Pulmonary lymph node (tissue), 1 donor: ENCODE results near the gene SH3RF3.

GRCh38 chr2:105738219-105738581 lies 6.5 kb upstream of the NCK2 start:
- PRO-cap = no peak

GRCh38 chr2:105750069-105750690 lies 5.5 kb downstream of the NCK2 start:
- PRO-cap = unidirectional peak, minus-strand start at chr2:105750201

DNA sequence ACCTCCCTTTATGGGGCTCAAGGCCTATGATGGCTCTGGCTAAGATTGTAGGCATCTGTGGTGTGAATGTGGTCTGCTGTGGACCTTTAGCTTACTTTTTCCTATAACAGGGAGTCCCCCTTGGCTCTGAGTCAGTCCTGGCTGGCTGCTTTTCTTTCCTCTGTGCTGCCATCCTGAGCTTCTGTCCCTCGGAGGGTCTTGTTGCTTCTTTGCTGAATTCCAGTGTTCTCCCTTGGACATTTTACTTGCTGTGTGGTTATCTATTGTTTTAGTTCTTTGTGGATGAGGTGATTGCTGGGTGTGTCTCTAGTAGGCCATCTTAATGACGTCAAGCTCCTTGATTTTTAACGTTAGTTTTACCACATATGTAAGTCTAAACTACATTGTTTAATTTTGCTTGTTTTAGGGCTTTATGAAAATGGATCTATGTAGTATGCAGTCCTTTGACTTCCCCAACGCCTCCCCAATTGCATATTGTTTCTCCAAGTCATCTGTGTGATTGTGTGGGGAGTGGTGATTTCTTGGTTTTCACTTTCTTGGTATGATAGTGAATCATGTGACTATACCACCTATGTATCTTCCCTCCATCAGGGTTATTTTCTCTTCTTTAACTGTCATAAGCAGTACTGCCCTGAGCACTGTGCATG lies 92.3 kb downstream of the NCK2 start:
- PRO-cap = bidirectional peak, plus-strand start at position 415 of the sequence, minus-strand start at position 243 of the sequence

DNA sequence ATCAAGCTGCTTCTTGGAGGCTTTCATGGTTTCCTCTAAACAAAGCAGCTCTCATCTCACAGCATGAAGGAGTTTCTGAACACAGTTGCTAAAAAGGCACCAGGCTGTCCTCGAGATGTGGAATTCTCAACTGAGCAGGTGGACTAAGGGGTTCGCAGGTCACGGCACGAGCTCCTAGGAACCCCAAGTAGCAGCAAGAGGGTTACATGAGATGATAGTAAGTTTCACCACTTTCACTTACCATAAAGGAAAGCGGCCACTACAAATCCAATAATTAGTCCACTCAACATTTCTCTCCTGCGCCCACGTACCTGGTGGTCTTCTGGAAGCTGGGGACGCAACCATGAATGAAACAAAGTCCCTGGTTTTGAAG lies 44.9 kb downstream of the ECRG4 start:
- PRO-cap = unidirectional peak, minus-strand start at position 176 of the sequence

DNA sequence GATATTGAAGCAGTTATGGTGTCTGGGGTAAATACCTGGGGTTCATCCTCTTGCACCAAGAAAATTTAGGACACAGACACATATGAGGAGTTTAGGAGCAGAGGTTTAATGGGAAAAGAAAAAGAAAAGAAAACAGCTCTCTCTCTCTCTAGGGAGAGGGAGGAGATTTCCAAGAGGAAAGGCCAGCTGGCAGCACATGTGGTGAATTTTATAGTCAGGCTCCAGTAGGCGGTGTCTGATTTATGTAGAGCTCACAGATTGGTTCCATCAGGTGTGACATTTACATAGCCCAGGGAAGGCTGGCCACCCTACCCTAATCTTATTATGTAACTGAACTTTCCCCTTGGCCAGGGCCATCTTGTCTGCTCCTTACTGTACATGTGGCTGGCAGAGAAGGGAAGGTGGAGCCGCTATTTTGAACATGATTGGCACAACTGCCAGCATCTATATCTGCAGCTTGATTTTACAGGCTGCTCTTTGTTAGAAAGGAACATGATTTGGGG lies 297.5 kb upstream of the RGPD4 start:
- PRO-cap = no peak

GRCh38 chr2:108355942-108356514 lies 21.7 kb upstream of the SULT1C4 start:
- PRO-cap = no peak

- PRO-cap = no peak
Observed at GRCh38 chr2:108596099-108596828, 62.0 kb downstream of the LIMS1 start.

GRCh38 chr2:108636216-108636734 lies 83.0 kb upstream of the RANBP2 start:
- PRO-cap = no peak

DNA sequence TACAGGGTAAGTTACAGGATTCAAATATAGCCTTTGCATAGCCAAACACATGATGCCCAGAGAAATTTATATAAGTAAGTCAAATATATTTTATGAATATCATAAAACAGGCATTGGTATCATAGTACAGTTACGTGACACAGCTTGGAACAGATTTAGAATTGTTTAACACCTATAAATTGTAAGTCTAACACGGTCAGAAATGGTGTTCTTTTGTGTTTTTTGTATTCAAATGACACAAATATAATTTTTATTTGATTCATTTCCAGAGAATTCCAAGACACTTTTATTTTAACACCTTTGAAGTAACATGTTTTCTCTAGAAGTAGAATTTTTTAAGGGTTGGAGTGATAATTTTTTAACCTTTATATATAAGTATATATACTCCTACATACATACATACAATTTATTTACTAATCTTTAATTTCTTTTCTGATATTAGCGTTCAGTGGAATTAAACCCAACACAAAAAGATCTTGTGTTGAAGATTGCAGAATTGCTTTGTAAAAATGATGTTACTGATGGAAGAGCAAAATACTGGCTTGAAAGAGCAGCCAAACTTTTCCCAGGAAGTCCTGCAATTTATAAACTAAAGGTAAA lies 11.7 kb downstream of the RANBP2 start:
- PRO-cap = no peak

GRCh38 chr2:108756348-108756820 lies 30.2 kb upstream of the CCDC138 start:
- PRO-cap = no peak

DNA sequence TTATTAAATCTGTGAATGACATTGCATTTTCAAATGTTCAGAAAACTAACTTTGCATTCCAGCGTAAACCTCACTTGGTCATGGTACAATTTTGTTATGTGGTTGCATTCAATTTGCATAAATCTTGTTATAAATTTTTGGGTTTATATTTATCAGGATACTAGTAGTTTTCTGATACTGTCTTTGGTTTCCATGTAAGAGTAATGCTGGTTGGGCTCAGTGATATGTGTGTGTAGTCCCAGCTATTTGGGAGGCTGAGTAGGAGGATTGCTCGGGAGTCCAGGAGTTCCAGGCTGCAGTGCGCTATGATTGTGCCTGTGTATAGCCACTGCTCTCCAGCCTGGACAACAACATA lies 12.5 kb upstream of the CCDC138 start:
- PRO-cap = no peak

- PRO-cap = no peak
Observed at GRCh38 chr2:108970398-108970804, 18.6 kb downstream of the EDAR start.

- PRO-cap = bidirectional peak, plus-strand start at chr2:109129039, minus-strand start at chr2:109128958
Observed at GRCh38 chr2:109128585-109129365, at the start of gene SH3RF3. TSS of gene SH3RF3 (plus strand) at chr2:109129205.

GRCh38 chr2:109160280-109161033 lies 31.5 kb downstream of the SH3RF3 start:
- PRO-cap = no peak

DNA sequence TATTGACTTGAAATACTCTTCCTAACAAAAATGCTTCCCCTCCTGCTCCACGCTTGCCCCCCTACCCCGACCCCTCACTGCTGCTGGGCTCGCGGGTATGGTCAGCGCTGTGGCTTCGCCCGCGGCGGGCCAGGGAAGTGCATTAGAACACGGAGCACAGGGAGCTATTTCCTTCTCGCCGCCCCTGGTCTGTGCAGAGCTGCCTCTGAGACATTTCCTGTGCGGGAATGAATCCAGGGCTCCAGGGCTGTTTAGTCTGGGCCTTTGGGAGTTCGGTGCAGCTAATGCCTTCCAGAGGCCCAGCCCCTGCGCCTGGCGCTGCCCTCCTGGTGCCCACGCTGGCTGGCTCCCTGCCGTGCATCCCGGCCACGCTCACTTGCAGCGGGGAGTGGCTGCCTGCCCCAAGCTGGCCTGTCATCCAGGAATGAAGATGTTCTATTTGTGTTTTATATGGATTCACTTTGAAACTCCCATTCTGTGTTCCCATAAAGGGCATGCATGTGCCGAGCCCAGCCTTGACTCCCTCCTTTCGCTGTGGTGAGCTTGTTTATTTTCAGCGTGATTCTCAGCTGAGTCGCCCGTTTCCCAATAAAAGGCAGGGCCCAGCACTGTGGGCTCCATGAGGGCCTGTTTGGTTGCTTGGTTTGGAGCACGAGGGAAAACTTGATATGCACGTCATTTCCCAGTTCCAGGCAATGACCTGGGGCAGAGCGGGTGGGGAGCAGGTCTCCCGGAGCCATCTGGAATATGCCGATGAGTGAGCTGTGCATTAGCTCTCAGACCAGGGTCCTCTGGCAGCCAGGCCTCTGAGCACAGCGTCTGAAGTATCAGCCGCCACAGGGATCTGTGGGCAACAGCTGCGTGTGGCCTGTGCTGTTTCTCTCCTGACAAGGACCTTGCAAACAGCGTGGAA lies 42.7 kb downstream of the SH3RF3 start:
- PRO-cap = no peak

DNA sequence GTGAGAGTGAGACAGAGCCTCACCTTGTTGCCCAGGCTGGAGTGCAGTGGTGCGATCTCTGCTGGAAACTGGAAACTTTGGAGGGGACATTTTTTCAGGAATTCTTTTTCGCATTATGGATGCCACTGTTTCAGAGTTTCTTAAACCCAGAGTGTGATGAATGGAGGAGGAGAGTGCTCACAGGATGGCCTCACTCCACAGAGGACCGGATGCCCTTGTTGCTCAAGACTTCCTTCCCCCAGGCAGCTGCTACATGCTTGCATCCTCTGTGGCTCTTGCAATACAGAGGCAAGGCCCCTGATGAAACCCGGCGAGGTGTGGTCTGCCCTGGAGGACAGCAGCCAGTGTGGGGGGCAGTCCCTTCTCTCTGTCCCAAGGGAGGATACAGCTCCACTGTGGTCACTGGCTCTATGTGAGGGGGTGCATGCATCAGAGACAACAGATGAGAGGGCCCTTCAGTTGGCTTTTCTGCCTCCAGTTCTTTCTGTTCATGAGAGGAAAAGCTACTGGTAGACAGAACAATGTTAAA lies 109.6 kb downstream of the SH3RF3 start:
- PRO-cap = no peak

GRCh38 chr2:109497339-109497807 lies 116.4 kb downstream of the SEPTIN10 start:
- PRO-cap = no peak

DNA sequence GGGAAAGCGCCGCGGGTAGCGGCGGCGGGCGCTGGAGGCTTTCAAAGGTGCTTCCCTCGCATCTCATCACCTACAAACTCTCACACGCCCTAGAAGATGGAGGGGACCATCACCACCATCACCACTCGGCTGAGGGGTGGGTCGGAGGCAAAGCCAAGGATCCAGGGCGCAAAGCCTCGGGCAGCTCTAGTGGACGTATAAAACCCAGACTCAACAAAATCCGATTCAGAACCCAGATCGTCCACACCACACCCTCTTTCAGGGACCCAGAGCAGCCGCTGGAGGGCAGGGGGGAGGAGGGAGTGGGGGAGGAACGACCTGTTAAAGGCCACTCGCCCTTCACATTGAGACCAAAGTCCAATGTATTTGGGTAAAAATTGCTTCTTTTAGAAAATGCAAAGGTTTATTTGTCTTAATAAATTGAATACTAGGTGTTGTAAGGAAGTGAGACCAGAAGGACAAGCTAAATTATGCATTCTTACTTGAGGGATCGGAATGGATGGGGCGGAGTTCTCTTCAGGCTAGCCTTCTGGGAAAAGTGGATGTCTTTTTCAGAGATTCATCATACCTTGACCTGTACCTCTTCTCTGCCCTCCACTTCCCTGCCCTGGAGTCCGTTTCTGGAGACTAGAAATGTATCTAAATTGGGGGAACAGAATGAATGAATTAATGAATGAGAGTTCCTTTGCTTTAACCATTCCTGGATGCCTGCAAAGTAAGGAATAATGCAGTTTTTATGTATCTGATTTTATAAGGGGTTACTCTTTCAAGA lies 1.7 kb downstream of the SOWAHC start:
- PRO-cap = no peak

DNA sequence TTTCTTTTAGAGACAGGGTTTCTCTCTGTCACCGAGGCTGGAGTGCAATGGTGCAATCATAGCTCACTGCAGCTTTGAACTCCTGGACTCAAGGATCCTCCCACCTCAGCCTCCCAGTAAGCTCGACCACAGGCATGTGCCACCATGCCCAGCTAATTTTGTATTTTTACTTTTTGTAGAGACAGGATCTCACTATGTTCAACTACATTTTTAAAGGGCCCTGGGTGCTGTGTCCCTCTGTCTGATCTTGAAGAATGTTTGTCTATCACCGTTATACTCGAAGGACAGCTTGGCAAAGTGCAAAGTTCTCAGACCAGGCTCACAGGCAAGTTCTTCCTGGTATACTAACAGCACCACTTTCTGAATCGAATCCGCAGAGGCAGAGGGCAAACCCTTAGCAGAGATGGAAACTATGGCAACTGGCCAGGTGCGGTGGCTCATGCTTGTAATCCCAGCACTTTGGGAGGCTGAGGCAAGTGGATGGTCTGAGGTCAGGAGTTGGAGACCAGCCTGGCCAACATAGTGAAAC lies 60.9 kb downstream of the SOWAHC start:
- PRO-cap = no peak

- PRO-cap = no peak
Observed at GRCh38 chr2:110116340-110116843, 770 bp upstream of the MALL start.